GM12891 (cell line): Measurements from ENCODE around the genes GDAP2, TBX15, HSD3B2 and ADAM30.

DNA sequence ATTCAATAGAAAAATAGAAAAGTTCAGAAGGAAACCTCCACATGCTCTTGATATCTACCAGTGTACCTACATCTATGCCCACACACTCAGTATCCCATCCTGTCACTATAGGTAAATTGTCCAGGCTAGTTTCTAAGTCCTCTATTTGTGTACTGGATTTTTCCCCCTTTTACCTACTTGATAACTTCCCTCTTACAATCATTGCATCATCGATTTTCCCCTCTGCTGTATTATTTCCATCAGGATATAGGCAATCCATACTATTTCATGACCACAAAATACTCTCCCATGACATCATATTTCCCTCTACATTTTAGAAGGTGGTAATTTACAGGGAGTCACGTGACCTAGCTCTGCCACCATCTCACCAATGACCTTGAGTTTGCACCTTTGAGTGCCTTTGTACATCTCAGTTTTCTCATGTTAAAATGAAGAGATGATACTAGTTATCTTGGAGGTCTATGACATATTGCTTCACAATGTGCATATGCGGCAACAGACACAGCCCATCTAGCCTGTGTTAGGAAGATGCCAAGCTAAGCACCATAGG lies 88.2 kb downstream of the GDAP2 start:
- RRBS: no CpG with 5 or more reads among the region's 3 CpGs

DNA sequence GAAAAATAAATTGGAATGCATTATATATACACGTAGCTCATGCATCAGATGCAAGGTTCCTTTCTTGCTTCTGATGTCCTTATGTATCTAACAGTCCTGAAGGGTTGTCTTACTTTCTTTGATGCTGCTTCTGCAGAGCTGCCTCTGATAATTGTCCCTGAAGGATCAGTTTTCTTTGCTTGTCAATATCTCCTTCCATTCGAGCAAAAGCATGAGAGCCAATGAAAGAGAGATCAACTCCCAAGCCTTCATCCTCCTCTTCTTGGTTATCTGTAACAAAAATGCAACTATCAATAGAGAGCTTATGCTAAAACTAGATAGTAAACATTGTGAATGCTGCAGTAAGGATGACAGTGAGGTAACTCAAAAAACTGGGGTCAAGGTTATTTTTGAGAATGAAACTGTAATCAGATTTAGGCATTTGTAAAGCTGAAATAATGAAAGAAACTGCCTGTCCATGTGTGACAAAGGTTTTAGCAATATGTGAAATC lies 32.7 kb downstream of the GDAP2 start:
- RRBS: no CpG with 5 or more reads among the region's 2 CpGs

- RRBS: under 1% methylated on average over 17 of the region's 57 CpGs
Observed at GRCh38 chr1:117929130-117929860, at the start of gene GDAP2. TSS of gene GDAP2 (minus strand) at chr1:117929621.

DNA sequence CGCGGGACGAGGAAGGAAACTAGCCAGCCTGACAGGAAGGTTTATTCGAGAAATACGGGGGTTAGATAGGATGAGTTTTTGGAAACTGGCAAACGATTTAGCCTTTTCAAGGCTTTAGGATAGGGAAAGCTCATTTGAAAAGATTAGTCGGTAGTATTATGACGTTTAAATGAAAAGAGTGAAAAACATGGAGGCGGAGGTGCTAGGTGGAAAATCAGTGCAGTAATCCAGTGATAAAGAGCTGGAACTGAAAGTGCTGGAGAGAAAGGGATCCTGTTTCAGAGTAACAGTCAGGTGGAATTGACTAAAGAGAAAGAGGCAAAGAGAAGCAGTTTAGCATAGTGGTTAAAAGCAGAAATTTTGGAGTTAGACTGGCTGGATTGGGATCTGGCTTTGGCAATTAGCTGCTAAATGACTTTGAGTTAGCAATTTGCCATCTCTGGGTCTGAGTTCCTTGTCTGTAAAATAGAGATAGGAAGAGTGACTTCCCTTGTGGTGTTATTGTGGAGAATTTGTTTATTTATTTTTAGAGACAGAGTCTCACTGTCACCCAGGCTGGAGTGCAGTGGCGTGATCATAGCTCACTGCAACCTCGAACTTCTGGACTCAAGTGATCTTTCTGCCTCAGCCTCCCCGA lies 1.0 kb downstream of the WDR3 start:
- RRBS: no CpG with 5 or more reads among the region's 12 CpGs

DNA sequence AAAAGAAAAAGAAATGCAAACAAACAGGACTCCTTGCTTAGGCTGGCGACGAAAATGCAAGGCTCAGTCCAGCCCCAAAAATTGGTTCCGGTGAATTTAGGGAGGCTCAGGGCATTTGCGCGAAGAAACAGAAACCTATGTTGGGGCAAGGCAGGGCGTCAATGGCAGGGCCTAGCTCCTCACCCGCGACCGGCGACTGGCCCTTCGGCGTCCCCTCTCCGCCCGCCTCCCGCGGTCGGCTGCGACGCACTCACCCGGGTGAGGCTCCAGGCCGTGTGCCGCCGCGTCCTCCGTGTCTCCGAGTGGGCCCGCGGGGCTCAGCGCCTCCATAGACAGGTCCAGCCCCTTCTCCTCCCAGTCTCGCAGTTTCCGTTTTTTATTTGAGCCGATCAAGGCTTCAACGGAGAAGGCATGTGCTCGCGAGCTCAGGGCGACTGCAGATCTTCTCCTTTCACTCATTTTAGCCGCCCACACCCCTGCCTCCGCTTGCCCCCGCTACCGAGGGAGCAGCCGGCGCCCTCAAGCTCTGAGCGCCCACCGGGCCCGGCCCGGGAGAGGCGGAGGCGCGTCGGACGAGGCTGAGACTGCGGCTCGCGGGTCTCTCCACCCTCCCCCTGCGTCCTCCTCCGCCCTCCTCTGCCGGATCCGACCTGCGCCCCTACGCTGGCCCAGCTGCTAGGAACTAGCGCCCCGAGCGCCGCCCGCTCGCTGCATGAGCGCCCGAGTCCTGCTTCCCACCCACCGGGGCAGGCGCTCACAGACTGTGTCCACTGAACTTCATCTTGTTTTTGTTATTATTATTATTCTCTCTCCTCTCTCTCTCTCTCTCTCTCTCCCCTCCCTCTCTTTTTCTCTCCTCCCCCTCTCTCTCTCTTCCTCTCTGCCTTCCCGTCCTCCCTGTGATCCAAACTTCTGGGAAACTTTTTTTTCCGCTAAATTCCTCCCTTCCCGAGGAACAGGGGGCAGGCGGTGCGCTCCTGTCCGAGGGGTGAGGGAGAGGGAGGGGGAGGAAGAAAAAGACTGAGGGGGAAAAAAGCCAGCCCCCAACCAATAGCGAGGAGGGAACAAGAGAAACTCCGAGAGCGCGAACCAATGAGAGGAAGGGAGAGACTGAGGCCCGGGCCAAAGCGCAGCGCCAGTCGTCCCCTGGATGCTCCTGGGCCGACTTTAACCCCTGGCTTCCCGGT lies at the start of gene TBX15:
TSS of gene TBX15 (minus strand) at position 1,007 of the 1,187 bp plus-strand sequence.
- RRBS: 20% methylated on average over 30 of the region's 86 CpGs

- RRBS: 23% methylated on average over 24 of the region's 45 CpGs
Observed at GRCh38 chr1:119000241-119001073, 12.3 kb upstream of the TBX15 start.

- RRBS: no CpG with 5 or more reads among the region's 3 CpGs
Observed at GRCh38 chr1:119177395-119177877, 37.0 kb upstream of the WARS2 start.

DNA sequence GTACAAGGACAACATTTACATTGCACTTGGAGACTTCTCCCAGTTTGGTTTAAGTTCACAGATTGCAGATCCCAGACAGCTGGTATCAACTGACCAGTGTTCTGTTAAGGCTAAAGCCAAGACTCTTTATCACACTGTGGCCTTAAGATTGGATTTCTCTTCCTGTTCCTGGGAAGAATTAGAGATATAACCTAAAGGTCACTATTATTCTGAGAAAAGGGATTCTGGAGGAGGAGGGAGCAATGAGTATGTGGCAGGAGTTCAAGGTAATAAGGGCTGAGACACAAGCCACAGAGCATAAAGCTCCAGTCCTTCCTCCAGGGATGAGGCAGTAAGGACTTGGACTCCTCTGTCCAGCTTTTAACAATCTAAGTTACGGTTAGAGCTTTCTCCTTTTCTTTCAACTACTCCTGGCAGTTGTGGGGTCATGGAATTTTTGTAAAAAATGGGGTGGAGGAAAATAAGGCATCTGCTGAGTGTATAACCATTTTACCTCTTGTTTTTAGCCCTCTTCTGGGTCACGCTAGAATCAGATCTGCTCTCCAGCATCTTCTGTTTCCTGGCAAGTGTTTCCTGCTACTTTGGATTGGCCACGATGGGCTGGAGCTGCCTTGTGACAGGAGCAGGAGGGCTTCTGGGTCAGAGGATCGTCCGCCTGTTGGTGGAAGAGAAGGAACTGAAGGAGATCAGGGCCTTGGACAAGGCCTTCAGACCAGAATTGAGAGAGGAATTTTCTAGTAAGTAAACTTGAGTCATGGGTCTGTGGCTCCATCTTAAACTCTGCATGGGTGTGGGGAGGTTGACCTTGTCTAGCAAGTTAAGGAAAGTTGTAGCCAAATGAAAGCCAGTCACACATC lies at the start of gene HSD3B2:
TSS of gene HSD3B2 (plus strand) at position 326 of the 857 bp plus-strand sequence.
- RRBS: no CpG with 5 or more reads among the region's 5 CpGs

GRCh38 chr1:119492844-119493194 lies 14.2 kb upstream of the HSD3B1 start:
- RRBS: no CpG with 5 or more reads among the region's 2 CpGs

GRCh38 chr1:119631353-119632093 lies 16.5 kb downstream of the ZNF697 start:
- RRBS: no CpG with 5 or more reads among the region's 40 CpGs

- RRBS: no CpG with 5 or more reads among the region's 8 CpGs
Observed at GRCh38 chr1:119766305-119766960, 2.3 kb downstream of the HMGCS2 start.

DNA sequence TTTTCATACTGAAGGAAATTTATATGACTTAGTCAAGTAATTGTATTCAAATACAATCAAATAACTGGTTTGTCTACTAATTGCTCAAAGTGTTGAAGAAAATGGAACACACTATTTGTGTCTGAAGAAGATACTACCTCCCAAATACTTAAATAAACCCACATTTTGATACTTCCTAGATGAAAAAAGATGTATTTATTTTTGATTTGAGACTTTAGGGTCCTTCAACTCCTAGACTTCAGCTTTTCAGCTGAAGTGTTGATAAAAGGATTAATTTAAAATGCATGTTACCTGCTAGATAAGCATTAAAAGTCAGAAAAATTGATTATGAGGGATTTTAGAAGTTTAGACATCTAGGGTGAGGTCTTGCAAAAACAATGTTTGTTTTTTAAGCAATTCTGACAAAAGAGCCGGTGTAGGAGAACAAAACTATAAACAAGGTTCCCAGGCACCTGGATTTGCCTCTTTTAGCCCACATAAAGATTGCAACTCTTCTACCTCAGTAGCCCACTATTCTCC lies 4.1 kb upstream of the HMGCS2 start:
- RRBS: no CpG with 5 or more reads among the region's 1 CpG

- RRBS: no CpG with 5 or more reads among the region's 10 CpGs
Observed at GRCh38 chr1:119782649-119783810, 14.3 kb upstream of the HMGCS2 start.

DNA sequence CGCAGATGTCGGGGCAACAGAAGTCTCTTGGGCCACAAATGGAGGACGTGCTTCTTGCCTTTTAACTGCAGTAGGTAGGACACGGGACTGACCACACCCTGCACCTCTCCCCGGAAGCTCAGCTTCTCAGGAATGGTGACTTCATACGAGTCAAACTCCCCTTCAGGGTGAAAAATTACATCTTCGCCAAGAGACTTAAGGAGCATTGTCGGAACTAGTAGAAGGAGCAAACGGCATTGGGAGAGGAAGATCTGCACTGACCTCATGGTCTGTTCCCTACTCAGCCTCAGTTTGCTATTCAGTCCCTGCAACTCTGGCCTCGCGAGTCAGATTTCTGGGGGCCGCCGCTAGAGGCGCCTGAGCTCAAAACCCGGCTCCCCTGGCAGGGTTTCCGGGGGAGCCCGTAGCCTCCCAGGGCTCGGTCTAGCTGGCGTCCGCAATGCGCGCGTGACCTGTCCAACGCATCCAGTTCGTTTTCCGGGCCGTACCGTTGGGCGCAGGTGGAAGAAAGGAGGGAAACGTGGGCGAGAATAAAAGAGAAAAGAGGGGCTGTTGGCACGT lies at the start of gene ADAM30:
TSS of gene ADAM30 (minus strand) at position 445 of the 561 bp plus-strand sequence.
- RRBS: 86% methylated on average over 8 of the region's 32 CpGs

DNA sequence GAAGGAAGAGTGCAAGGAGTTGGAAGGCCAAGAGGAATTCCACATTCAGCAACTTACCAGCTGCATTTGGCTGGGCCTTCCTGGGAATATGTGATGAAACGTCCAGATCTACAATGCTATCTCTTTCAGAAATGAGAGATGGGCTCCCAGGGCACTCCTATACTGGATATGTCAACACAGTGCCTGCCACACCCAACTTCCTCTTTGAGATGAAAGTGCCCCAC lies 31.0 kb upstream of the NOTCH2 start:
- RRBS: no CpG with 5 or more reads among the region's 1 CpG

- RRBS: no CpG with 5 or more reads among the region's 2 CpGs
Observed at GRCh38 chr1:120460233-120460805, 45.5 kb downstream of the NBPF8 start.

GRCh38 chr1:120486938-120487622 lies 72.2 kb downstream of the NBPF8 start:
- RRBS: no CpG with 5 or more reads among the region's 4 CpGs

DNA sequence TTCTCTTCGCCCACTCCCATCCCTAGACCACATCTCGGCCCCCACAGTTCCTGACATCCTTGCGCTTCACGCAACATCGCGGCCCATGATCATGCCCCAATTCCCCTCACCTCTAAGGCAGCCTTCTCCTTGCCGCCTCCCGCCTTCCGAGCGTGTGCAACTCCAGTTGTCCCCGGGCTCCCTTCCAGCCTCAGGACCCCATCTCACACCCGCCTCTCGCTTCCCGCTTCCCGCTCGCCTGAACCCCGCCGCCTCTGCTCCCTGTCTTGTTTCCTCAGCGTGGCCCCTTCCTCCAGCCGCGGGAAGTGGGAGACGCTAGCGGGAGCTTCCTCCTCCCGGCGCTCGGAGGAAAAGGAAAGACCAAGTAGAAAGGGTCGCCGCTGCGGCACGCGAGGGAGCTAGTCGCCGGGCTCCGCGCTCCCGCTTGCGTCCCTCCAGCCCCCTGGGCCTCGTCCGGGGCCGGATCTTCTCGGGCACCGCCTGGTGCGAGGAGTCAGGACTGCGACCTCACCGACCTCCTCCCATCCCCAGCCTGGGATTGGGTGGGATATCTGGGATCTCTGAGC lies 924 bp downstream of the SRGAP2C start:
- RRBS: no CpG with 5 or more reads among the region's 45 CpGs

DNA sequence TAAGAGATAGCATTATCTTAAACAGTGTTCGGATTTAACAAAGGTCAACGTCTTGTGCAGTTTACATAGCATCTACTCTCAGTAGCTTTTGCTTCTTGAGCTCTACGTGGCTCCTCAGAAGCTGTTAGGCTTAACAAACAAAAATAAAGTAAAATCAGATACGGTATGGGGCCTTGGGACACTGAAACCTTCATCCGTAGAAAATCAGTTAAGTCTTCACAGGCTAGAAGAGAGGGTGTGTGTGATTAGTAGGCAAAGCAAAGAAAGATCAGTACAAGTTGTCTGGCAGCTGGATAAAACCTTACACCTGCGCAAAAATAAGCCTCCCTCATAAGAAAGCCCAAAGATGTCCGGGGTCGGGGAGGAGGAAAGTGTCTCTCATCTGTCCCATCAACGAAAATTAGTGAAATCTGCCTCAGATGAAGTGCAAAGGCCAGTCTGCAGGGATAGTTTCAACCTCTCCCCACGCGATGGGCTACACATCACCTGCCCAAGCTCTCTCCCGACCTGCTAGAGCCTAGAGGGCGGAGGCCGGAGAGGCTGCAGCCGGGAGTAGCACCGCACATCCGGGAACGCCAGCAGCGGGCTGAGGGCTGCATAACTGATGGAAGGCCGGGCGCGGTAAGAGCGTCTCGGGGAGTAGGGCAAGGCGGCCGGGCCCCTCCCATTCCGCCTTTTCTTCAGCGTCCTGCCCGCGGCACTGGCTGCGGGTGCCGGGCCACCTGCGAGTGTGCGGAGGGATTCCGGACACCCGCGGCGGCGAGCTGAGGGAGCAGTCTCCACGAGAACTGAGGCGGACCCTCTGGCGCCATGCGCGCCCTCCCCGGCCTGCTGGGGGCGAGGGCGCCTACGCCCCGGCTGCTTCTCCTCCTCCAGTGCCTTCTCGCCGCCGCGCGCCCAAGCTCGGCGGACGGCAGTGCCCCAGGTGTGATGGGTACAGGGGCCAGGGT lies 334.0 kb downstream of the SRGAP2C start:
- RRBS: 3% methylated on average over 5 of the region's 57 CpGs

- RRBS: 45% methylated on average over 5 of the region's 42 CpGs
Observed at GRCh38 chr1:143838253-143838865, 67.4 kb downstream of the H3-7 start.